ENCODE results near the gene SULT2A1.

DNA sequence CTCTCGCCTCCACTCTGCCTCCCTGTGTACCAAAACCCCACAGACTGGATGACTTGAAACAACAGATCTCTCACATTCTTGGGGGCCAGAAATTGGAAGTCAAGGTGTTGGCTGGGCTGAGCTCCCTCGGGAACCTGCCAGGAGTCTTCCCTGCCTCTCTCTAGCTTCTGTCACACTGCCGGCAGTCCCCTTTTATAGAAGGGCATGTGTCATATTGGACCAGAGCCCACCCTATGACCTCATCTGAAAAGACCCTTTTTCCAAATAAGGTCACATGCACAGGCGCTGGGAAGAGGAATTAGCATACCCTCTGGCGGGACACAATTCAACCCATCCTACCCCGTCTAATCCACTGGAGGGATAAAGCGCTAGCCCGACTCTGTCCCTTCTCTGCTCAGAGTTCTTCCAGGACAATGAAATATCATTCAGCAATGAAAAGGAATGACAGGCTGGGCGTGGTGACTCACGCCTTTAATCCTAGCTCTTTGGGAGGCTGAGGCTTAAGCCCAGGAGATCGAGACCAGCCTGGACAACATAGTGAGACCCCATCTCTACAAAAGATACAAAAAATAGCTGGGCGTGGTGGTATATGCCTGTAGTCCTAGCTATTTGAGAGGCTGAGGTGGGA, 28.7 kb downstream of the MEIS3 start:
- PRO-cap: no peak

DNA sequence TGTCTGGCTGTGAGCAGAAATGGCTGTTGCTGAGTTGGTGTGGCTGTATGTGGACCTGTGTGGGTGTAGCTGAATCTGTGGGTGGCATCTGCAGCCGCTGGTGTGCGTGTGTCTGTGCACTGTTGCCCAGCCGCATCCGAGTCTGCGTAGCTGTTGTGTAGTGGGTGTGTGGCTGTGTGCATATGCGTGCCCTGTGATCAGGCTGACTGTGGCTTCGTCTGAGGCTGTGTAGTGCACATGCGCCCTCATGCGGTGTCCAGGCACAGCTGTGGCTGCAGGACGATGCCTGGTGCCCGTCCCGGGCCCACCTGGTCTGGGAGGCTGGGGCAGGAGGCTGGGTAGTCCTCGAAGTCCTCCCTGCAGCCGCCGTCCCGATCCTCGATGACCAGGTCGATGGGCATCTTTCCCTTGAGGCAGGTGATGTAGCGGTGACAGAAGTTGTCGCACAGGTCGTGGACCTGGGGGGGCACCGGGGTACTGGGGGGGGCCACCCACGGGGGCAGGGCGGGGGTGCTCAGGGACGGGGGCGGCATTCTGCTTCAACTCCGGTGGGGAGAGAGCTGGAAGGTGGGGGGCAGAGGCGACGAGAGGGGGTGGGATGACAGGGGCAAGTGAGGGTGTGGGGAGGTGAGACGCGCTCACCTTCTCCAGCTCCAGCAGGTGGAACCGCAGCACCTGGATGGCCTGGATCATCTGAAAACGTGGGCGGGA, 4.8 kb downstream of the MEIS3 start:
- PRO-cap: no peak

- PRO-cap: no peak
These were observed 25.8 kb downstream of the SLC8A2 start for GRCh38 chr19:47445832-47446439.

DNA sequence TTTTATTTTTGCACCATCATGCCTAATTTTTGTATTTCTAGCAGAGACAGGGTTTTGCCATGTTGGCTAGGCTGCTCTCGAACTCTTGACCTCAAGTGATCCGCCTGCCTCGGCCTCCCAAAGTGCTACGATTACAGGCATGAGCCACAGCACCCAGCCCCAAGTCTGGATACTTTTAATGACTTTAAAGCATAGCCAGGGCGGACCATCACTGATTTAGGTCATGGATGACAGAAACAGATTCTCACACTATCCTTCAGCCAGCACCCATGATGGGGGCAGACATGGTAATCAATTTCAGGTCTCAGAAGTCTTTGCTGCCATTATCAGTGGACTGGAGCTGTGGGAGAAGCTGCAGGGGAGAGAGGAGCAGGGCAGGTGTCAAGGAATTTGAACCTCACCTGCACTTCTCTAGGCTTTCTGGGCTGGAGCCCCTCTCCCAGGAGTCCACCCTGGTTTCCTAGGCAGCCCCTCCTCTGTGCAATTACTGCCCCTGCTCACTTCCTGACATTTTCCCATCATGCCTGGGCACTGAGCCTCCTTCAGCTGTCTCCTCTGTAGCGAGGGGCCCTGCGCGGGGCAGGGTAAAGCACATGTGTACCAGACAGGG, 2.5 kb upstream of the KPTN start:
- PRO-cap: no peak

- PRO-cap: no peak
These were observed 16.6 kb downstream of the BICRA start for GRCh38 chr19:47625311-47626109.

- PRO-cap: no peak
These were observed 4.3 kb upstream of the NOP53 start for GRCh38 chr19:47741056-47741436.

DNA sequence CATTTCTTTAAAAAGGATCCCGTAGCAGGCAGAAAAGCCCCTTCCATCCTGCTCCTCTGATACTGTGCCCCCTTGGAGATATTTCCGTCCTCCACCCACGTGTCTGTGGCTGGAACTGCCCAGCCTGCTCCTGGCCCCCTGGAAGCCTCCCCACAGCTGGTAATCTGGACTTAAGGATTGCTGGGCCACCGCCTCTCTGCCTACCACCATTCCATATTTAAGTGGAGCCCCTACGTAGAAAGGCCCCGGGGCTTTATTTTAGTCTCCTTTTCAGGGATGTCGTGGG, 2.8 kb upstream of the NOP53 start:
- PRO-cap: no peak

DNA sequence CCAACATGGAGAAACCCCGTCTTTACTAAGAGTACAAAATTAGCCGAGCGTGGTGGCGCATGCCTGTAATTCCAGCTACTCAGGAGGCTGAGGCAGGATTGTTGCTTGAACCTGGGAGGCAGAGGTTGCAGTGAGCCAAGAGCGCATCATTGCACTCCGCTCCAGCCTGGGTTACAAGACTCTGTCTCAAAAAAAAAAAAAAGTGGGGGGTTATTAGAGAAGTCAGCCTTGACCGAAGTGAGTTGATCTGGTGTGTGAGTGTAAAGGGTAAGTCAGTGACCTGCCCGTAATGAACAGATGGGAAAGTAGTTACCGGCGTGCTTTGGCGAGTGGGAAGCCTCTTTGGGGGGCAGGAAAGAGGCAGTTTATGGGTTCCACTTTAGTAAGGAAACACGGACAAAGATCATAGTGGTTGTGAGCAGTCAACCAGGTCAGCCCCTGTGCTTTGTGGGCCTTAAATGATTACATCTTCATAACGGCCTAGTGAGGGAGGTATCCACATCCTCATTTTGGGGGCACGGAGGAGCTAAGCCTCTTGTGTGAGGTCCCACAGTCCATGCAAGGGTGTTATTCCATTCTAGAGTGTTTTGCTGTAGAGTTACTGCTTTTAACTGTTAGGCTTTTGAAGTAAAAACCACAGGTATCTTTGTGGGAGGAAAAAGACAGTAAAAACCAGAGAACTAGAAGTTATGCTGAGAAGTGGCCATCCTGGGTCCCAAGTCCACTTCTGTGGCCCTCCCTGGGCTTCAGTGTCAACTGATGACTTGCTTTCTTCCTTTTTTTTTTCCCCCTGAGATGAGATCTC, 3.8 kb downstream of the NOP53 start:
- PRO-cap: no peak

DNA sequence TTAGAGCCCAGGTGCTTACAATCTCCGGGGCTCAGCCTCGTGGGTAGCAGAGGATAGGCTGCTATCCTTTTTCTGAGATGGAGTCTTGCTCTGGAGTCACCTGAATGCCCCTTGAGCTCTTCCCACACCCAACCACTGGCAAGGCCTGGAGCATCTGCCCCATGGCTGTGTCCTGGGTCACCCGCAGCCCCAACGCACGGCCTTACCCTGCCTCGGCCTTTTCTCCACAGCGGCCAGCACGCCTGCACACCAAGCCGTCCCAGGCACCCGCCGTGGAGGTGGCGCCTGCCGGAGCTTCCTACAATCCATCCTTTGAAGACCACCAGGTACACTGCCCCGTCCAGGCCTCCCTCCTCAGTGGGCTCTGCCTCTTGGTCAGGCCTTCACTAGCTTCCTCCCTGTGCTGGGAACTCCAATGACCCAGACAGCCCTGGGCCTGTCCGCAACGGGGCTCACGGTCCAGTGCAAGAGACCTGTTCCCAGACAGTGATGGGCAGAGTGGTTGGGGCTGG, 7.0 kb downstream of the NOP53 start:
- PRO-cap: no peak

GRCh38 chr19:47758237-47758697, 12.9 kb downstream of the NOP53 start:
- PRO-cap: no peak

- PRO-cap: no peak
These were observed 4.5 kb upstream of the SELENOW start for GRCh38 chr19:47773966-47774412.

GRCh38 chr19:47886164-47886594, at the start of gene SULT2A1:
Gene SULT2A1, minus strand, starts transcription at chr19:47886315.
- PRO-cap: no peak

DNA sequence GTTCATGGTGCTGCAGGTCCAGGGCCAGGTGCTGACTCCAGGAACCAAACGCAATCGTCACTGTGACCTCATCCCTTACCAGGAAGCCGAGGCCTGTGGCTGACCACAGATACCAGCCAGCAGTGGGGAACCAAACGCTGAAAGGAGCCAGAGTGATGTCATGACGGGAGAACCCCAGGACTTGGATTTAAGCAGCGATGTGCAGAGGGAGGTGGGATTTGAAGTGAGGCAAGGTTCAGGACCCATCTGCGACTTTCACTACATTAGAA, 24.9 kb downstream of the CARD8 start:
- PRO-cap: unidirectional peak, minus-strand start at position 56 of the sequence

DNA sequence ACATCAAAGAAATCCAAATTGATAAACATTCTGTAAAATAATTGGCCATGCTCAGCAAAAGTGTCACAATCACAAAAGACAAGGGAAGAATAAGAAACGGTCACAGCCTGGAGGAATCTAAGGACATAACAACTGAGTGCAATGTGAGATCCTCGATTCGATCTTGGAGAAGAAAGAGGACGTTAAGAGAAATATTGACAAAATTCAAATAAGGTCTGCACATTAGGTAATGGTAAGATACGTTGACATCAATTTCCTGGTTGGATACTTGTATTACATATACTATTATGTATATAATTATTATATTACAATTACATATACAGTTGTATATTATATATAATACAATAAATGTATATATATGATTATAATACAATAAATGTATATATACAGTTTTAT, 1.1 kb upstream of the CARD8 start:
- PRO-cap: no peak

DNA sequence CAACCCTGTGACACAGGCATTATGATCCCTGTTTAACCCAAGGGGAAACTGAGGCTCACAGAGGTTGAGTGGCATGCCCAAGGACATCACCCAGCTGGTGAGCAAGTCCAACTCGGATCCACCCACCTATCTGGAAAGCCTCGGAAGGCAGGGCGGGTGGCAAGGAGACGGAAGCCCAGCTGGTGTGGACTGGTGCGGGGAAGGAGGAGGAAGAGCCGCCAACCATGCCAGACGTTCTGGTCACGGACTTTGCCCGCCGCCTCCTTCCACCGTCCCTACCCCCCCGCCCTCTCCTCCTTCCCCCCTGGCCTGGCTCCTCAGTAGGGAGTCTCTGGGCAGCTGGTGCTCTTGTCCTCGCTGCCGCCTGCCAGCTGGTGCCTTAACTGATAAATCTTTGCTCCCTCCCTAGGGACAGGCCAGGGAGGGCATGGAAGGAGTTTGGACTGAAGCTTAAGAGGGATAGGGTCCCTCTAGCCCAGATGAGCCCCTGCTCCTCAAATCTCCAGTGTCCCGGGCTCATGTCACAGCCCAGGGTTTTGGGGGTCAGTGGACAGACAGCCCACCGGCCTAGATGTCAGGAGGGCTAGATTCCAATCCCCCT, 4.8 kb downstream of the SYNGR4 start:
- PRO-cap: no peak

DNA sequence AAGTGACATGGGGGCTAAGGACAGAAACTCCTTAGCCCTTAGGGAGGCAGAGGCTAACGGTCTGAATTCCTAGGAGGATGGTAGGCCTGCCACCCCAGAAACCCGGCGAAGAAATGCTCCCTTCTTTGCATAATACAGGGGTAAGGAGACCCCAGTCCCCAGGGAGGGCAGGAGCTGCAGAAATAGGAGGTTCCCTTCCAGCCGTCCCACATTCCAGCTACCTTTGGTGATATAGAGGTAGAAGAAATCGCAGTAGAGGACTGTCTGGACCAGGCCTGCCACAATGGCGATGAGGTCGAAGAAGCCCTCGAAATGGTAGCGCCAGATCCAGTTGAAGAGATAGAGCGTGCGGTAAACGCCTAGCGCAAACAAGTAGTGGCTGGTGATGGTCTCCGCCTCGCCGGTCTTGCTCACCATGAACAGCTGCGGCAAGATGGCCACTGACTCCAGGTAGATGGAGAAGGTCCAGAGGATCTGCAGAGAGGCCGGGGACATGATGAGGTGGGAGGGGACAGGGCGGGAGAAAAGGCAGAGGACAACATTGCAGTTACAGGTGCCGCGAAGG, 7.3 kb downstream of the KDELR1 start:
- PRO-cap: no peak

DNA sequence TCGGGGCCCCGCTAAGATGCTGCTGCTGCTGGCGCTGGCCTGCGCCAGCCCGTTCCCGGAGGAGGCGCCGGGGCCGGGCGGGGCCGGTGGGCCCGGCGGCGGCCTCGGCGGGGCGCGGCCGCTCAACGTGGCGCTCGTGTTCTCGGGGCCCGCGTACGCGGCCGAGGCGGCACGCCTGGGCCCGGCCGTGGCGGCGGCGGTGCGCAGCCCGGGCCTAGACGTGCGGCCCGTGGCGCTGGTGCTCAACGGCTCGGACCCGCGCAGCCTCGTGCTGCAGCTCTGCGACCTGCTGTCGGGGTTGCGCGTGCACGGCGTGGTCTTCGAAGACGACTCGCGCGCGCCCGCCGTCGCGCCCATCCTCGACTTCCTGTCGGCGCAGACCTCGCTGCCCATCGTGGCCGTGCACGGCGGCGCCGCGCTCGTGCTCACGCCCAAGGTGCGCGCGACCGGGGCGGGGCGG, 5.0 kb downstream of the GRIN2D start:
- PRO-cap: unidirectional peak, minus-strand start at position 51 of the sequence; bidirectional peak, plus-strand start outside the sequence, minus-strand start at position 294 of the sequence

DNA sequence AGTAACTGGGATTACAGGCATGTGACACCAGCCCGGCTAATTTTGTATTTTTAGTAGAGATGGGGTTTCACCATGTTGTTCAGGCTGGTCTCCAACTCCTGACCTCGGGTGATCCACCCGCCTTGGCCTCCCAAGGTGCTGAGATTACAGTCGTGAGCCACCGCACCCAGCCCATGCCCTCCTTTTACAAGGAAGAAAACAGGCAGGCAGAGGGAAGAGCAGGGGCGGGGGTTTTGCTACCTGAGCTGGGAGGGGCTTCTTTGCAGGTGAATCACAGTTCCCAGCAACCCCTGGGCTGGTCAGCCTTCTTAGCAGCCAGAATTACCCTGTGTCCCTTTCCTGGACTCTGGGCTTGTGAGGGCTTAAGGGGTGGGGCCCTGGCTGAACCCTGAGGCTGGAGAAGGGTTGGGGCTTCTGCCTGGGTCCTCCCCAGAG, 3.1 kb upstream of the KCNJ14 start:
- PRO-cap: no peak

GRCh38 chr19:48492953-48494143, 18.3 kb downstream of the LMTK3 start:
- PRO-cap: bidirectional peak, plus-strand start at chr19:48493654, minus-strand start at chr19:48493263

GRCh38 chr19:48496804-48498087, 14.4 kb downstream of the LMTK3 start:
- PRO-cap: unidirectional peak, plus-strand start at chr19:48497607; unidirectional peak, plus-strand start at chr19:48497618

Measured in cardiac septum (tissue), 1 donor.